GM23248 (cell line): ENCODE measurements around the genes ITGB1BP1 and RRM2.

DNA sequence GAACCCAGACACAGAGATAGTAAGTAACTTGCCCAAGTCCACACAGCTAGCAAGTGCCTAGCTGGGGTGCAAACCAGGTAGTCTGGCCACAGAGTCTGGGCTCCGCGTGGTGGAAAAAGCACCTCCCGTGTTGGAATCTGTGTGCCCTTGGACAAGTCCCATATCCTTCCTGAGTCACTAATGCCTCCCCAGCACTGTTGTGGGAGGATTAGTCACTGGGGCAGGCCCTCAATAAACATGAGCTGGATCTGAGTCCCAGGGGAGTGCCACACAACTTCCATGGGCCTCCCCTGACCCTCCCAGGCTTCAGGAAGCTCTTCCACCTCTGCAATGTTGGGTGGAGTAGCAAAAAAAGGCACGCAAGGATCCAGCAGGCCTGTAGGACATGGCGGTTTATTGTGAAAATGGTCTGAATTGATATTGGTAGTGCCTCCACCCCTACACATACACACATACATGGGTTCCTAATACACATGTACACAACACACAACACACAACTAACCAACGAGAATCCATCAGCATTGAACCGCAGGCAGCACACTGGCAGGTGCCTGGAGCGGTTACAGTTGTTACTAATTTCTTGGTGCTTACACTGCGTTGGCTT is 26.7 kb upstream of the ASAP2 start:
- RAMPAGE, long total RNA = no peak

DNA sequence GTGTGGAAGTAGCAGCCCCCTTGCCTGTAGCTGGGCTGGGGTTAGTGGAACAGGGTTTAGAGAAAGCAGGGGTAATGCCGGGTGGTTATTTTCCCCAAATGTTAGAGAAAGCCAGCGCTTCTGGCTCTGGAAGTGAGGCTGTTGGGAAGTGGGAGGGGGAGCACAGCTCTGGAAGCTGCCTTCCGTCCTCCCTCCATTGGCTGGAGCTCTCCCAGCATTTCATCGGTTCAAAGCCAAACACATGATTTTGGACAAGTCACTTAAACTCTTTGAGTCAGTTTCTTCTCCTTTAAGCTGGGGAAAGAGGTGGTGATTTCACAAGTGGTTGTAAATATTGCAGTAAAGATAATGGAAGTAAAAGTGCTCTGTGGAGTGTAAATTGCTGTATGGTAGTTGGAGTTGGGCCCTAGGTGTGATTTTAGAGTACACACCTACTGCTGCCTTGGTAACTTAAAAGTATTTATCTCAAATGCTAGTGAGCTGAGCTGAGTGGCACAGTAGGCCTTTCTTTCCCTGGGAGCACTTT is 54.6 kb downstream of the ASAP2 start:
- RAMPAGE, long total RNA = no peak

GRCh38 chr2:9287702-9288188 is 81.1 kb downstream of the ASAP2 start:
- RAMPAGE, long total RNA = no peak

DNA sequence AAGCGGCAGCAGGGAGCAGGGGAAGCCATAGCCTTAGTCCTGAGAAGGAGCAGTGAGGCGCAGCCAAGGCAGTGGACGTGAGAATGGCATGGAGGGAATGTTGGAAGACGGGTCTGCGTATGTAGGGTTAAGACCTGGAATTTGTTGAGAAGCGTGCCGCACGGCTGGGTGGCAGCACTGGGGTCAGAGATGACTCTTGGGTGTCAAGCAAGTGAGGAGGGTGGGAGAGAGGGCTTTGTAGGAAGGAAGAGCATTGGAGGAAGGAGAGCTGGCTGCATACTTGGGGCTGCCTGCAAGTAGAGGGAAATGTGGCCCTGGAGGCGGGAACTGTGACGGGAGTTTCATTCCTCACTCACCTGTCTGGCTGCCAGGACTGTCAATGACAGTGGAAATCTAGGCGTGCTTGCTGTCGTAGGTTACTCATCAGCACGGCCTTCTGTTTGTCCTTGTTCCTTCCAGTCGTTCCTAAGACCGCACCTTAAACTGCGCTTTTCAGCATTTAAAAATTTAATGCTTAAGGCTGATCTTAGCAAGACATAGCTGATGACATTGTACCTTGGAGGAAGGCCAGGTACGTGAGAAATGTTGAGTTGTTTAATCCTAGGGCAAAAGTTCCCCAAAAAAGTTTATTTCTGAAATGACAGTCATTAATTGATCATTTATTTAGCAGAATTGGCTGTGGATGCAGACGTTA is 107.9 kb downstream of the ITGB1BP1 start:
- RAMPAGE, long total RNA = no peak

GRCh38 chr2:9355787-9356567 is 67.4 kb downstream of the ITGB1BP1 start:
- RAMPAGE, long total RNA = no peak

DNA sequence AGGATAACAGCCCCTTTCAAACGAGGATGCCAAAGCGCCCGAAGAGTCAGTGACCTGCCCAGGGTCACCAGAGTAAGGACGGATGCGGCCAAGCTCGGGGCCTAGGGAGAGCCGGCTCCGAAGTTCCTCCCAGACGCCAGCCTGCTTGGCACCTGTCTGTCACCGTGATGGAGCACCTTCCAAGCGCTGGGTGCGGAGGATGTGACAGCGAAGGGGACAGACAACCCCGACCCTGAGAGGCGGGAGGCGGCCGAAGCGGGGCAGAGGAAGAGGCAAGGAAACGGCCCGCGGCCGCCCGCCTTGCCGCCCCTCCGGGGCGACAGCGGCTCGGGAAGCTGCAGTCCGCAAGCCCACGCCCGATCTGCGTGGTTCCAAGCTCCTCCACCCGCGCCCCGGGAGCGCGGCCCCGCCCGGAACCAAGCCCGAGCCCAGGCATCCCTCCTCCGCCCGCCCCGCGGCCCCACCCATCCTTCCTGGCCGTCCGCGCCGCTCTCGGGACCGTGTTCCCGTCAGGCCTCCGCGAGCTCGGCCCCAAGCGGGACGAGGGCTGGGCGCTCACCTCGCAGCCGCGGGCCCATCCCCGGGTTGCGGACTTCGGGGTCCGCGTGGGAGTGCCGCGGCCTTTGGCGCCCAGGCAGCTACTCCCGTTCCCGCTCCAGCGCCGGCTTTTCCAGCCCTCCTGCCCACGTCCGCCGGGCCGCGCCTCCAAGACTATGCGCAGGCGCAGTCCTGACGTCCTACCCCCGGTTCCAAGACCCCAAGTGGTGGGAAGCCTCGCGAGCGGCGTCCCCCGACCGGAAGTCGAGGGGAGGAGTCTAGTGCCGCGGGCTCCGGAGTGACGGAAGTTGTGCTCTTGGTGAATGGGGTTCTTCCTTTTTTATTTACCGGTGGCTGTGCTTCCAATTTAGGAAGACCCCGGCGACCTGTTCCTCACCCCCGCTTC is at the start of gene ITGB1BP1:
Gene ITGB1BP1, minus strand, starts transcription at position 715 of the 943 bp plus-strand sequence.
- RAMPAGE, long total RNA = start-site peak on the minus strand centred at position 665 of the sequence, 117 bp wide, 218 and 636 reads in 2 replicates; start-site peak on the plus strand centred at position 853 of the sequence, 24 bp wide, 25 and 46 reads in 2 replicates

DNA sequence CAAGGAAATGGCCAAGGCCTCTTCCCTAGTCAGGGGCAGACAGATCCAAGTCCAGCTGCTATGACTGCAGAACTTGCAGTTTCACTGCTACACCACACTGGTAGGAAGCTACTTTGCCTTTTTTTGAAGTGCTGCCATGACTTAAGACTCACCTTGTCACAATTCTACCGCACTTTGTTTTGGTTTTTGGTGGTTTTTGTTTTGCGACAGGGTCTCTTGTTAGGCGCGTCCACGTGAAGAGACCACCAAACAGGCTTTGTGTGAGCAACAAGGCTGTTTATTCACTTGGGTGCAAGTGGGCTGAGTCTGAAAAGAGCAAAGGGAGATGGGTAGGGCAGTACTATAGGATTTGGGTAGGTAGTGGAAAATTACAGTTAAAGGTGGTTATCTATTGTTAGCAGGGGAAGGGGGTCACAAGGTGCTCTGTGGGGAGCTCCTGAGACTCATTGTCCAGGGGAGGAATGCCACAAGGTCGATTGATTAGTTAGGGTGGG is 2.0 kb downstream of the IAH1 start:
- RAMPAGE, long total RNA = no peak

- RAMPAGE, long total RNA = no peak
Measured at GRCh38 chr2:9555149-9555613, 449 bp downstream of the ADAM17 start.

- RAMPAGE, long total RNA = no peak
Measured at GRCh38 chr2:9621147-9621789, 9.5 kb downstream of the YWHAQ start.

- RAMPAGE, long total RNA = no peak
Measured at GRCh38 chr2:9631127-9631249, 191 bp upstream of the YWHAQ start.

DNA sequence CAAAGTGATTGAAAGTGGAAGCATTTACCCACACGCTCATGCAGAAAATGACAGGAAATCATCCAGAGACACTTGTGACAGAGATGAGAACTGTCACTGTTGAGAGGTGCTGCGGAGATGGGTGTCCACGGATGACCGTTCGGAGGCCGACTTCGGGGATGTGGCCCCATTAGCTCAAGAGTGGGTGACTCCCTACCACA is 81.4 kb upstream of the YWHAQ start:
- RAMPAGE, long total RNA = no peak

- RAMPAGE, long total RNA = no peak
Measured at GRCh38 chr2:9735925-9736299, 105.1 kb upstream of the YWHAQ start.

DNA sequence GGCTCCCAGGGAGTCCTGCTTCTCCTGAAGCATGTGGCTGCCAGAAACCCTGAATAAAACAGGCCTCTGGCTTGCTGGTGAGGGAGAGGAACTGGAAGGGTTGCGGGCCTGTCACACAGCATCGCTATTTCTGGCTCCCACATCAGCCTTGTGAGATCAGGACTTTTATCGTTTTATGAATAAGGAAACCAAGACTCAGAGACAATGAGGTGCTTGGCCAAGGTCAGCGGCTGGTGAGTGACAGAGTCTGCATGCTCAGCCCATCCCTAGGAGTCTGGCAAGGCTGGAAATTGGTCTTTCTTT is 104.5 kb upstream of the TAF1B start:
- RAMPAGE, long total RNA = no peak

- RAMPAGE, long total RNA = no peak
Measured at GRCh38 chr2:9803023-9803625, 40.1 kb upstream of the TAF1B start.

DNA sequence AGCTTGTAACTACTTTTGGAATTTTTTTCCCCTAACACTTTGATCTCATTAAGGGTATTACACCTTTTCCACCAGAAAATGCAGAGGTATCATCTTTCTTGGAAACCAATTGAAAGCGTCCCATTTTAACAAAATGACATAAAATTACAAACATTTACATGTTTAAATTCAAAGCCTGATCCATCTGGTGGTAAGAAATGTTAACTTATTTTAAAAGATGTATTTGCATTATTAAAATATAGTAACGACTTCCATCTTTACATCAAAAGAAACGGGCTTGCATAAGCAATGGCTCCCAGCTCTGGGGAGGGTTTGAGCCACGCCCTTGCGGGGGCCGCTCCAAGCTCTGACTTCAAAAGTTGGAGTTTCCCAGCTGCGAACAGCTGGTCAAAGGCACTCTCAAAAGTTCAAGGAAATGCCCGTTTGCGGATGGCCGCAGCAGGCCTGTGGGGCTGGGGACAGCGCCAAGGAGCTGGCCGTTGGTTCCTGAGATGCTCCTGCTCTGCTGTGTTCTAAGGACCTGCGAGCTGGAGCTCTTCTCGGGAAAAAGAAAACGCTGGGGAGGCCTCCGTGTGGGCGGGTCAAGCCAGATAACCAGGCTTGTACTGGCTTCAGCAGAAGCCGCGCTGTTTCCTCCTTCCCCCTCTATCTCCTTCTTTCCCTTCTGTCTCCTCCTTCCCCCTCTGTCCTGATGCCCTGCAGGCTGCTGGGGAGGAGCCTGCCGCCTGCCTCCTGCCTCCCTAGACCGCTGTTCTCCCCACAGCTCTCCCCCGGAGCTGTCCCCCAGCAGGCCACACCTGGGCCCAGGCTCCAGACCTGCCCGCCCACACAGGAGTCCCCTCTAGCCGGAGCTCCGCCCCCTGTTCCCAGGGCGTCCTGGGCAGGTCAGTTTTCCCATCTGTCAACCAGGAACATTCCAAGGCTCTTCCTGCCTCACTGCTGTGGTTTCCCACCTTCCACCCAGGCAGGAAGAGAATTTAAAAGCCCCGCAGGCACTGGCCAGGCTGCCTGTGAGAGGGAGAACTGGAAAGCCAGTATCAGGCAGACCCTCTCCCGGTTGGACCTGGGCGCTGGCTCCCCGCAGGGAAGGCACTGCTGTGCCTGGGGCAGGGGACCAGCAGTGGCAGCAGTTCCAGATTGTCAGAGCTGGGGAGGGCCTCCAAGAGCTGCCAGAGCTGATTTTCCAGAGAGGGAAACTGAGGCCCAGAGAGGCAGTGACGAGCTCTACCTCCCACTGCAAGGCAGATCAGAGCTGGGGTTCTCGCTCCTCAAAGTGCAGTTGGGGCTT is 14.1 kb downstream of the KLF11 start:
- RAMPAGE, long total RNA = no peak

GRCh38 chr2:10122433-10123580 is at the start of gene RRM2:
Gene RRM2 (plus strand): TSS chr2:10122739.
- RAMPAGE, long total RNA = start-site peak on the plus strand at chr2:10122698-10122765, 60 and 69 reads in 2 replicates

DNA sequence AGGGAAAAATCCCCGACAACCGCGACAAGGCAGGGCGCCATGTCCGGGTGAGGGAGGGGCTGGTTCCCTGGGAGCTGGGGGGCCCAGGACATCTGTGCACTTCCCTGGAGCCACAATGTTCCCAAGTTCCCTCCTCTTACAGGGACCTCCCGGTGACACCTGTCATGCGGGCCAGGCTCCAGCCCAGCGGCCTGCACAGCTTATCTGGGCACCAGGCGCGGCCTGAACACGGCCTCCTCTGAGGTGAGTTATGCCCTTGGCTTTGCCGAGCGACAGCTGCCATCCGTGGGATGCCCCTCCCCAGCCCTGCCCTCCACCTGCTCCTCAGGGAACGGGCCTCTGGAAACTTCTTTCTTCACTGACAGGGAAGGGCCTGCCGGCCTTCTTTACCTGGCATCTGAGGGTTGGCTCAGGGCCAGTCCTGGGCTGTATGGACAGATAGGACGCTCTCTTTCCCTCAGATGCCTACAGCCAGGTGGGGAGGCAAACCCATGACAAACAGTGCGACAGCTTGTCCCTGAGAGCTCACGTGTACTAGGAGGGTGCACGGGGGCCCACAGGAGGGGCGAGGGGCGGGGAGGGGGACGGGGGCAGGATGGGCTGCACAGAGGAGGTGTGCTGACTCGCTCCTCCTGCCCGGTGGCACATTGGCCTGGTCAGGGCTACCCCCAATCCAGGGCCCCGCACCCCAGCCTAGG is 35.0 kb upstream of the HPCAL1 start:
- RAMPAGE, long total RNA = no peak

GRCh38 chr2:10306271-10306807 is 3.6 kb downstream of the HPCAL1 start:
- RAMPAGE, long total RNA = no peak

GRCh38 chr2:10331642-10332792 is 29.3 kb downstream of the HPCAL1 start:
- RAMPAGE, long total RNA = no peak

- RAMPAGE, long total RNA = no peak
Measured at GRCh38 chr2:10392508-10393360, 55.4 kb downstream of the ODC1 start.